Mononuclear cell (primary cell): ENCODE results near the genes VEZF1 and HSF5.

- RRBS: no CpG with 5 or more reads among the region's 2 CpGs
Measured at GRCh38 chr17:57415803-57416245, 159.5 kb downstream of the MSI2 start.

GRCh38 chr17:57434736-57435435 is 178.6 kb downstream of the MSI2 start:
- RRBS: no CpG with 5 or more reads among the region's 5 CpGs

- RRBS: no CpG with 5 or more reads among the region's 17 CpGs
Measured at GRCh38 chr17:57442829-57443616, 186.7 kb downstream of the MSI2 start.

DNA sequence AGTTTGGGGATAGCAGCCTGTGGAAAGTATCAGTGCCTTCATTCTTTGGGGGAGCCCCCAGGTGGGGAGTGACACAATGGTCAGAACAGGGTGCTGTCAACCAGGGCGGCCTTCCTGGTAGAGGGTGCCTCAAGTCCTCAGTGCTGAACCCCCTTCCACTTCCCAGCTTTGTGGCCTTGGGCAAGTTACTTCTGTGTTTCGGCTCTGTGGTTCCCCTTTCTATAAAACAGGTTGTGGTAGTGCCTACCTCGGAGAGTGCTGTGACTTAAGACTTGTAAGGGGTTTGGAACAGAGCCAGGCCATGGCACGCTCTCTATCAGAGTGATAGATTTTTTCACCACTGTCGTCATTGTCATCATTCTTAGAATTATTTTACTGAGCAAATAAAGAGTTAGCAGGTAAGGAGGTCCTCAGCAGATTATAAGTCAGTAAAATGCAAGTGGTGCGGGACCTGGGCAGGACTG is 141.1 kb downstream of the CCDC182 start:
- RRBS: no CpG with 5 or more reads among the region's 6 CpGs

DNA sequence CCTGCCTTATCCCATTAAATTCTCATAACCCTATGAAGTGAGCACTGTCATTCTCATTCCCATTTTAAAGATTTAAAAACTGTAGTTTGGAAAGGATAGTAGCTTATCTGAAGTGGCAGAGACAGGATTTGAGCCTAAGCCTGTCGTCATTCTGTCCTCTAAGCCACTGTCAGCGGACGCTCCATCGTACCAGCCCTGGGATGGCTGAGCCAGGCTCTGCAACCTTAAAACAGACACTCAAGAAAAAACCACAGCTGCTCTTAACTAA is 82.7 kb downstream of the CCDC182 start:
- RRBS: no CpG with 5 or more reads among the region's 4 CpGs

DNA sequence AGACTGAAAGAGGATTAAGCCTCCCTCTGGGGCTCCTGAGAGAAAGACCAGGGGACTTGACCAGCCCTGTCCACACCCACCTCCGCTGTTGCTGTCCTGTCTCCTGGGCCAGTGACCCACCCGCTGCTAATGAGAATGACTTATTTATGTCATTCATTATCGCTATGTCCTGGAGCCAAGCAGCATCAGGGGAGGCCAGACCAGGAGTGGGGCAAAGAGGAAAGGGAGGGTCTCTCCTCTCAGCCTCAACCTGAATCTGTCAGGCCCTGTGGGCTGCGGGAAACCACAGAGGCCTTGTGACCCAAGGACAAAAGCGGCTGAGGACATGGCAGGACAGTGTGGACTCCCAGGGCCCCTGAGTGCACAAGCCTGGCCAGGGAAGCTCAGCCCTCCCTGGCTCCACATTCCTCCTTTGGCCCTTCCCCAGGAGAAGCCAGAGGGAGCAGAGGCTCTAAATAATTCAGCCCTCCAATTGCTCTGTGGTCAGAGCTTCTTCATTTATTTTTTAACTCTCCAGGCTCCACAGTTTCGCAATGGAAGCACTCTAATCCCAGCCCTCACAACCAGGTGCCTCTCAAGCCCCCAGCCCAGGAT is 19.2 kb downstream of the CUEDC1 start:
- RRBS: no CpG with 5 or more reads among the region's 6 CpGs

GRCh38 chr17:57987428-57988458 is at the start of gene VEZF1:
Gene VEZF1, minus strand, starts transcription at chr17:57988254.
- RRBS: 2% methylated on average over 64 of the region's 103 CpGs

GRCh38 chr17:57995208-57996157 is 7.4 kb upstream of the VEZF1 start:
- RRBS: no CpG with 5 or more reads among the region's 4 CpGs

GRCh38 chr17:58317363-58317990 is 11.1 kb downstream of the TSPOAP1 start:
- RRBS: no CpG with 5 or more reads among the region's 8 CpGs

- RRBS: no CpG with 5 or more reads among the region's 12 CpGs
Measured at GRCh38 chr17:58320458-58321301, 7.9 kb downstream of the TSPOAP1 start.

GRCh38 chr17:58387673-58387935 is 29.7 kb downstream of the RNF43 start:
- RRBS: no CpG with 5 or more reads among the region's 1 CpG

GRCh38 chr17:58387936-58388265 is 29.4 kb downstream of the RNF43 start:
- RRBS: no CpG with 5 or more reads among the region's 1 CpG

GRCh38 chr17:58391305-58391999 is 25.9 kb downstream of the RNF43 start:
- RRBS: no CpG with 5 or more reads among the region's 10 CpGs

DNA sequence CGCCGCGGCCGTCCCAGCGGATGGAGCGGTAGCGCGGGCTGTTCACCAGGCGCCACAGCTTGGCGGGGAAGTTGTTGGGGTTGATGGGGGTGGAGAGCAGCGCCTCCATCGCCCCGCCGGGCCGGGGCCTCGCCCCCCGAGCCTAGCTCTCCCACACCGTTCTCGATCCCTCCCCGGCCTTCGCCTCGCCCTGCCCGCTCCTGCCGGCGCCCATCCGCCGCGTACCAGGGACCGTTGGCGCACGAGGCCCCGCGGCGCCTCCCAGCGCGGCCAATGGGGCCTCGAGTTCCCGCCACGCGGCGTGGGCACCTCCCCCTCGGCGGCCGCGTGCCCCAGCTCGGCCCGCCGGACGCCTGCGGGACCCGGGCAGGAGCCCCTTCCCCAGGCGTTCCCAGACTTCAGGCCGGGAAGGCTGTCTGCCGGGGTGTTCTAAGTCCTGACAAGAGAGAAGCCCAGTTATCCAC is at the start of gene HSF5:
Gene HSF5, minus strand, starts transcription at position 243 of the 464 bp plus-strand sequence.
- RRBS: 58% methylated on average over 9 of the region's 54 CpGs

DNA sequence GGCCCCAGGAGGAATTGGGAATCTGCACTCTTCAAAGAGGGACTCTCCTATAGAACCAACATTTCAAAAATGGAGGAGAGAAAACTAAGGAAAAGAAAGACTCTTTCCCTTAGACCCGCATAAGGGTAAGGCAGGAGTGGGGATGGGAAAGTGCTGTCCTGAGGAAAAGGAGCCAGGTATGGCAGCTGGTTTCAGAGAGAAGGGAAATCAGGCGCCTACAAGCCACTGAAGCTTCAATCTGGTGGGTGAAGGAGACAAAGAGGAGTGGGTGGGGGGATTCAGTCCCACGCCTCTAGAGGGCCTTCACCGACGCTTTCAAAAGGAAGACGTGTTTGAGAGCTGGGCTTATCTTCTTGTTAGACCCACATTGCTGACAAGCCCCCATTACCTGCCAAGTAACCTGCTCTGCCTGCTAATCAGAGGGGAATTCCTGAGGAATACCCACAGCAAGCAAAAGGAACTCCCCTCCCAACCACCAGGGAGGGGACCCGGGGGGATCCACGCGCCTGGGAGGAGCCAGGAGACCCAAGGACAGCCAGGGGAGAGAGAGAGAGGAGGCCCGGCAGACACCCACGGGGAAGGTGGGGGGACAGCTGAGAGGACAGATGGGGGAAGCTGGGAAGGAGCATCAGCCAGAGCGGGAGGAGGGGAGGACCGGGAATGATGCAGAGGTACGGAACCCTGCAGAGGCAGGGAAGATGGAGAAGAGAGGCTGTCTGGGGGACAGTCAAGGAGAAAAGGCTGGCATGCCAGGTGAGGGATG is 1.1 kb downstream of the MTMR4 start:
- RRBS: 4% methylated on average over 5 of the region's 14 CpGs

DNA sequence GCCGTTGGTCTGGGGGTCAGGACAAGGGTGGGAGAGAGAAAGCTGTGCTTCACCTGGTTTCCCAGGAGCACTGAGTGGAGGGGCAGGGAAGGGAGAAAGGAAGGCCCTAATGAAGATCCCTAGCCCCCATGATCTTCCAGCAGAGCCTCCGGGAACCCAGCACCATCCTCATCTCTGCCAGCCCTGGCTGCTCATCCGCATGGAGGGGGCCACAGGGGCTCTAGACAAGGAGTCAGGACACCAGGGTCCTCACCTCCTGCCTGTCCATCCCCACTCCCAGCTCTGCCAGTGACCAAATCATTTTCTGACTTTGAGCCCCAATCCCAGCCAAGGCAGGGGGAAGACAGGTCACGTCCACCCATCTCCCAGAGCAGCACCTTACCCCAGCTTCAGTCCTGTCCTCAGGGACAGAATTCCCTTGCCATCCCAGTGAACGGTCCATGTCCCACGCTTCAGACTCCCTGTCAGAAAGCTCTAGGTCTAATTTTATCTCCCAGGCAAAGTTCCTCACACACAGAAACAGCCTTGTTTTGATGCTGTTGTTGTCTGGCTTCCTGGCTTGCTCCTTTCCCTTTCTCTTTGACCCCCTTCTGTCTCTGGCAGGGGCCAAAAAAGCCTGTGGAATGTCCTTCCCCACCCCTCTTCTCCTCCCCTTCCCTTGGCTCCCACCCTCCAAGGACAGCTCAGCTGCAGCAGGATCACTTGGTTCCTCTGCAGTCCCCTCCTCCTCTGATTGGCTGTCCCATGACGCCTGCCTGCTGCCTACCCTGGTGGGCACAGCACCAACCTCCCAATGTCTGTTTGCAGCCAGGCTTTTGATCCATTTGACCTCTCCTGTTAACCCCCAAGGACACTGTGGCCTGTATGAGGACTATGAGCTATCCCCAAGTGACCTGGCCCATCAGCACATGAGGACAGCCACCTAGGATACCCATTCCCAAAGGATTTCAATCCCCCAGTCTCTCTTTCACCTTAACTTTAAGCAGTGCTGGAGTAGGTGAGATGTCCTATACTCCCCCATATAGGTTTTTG is 14.6 kb upstream of the MTMR4 start:
- RRBS: no CpG with 5 or more reads among the region's 7 CpGs

DNA sequence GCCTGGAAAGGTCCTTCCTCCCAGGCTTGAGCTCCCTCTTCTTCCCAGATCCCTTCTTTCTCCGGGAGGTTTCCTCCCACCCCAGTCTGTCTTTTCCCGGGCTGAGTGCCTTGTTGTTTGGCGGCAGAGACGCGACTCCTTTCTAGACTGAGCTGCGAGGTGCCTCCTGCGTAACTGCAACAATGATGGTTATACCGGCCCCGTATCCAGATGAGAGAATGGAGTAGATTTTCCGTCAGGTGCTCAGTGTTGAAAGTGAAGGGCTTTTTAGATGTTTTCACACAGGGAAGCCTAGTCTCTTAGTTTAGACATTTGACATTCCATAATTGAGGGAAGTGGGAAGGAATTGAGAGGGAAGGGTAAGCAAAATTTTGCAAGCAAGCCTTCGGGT is 1.1 kb downstream of the PPM1E start:
- RRBS: 8% methylated on average over 5 of the region's 11 CpGs

DNA sequence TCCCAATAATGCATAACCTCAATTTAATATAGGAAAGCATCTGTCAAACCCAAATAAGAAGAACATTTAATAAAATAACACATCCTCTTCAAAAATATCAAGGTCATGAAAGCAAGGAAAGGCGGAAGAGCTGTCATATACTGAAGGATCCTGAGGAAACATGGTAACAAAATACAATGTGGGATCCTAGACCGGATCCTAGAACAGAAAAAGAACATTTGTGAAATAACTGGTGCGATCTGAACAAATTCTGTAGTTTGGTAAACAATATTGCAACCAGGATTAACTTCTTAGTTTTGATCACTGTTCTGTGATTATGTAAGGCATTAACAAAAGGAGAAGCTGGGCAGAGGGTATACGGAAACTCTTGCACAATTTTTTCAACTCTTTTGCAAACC is 109.8 kb downstream of the TRIM37 start:
- RRBS: no CpG with 5 or more reads among the region's 4 CpGs

DNA sequence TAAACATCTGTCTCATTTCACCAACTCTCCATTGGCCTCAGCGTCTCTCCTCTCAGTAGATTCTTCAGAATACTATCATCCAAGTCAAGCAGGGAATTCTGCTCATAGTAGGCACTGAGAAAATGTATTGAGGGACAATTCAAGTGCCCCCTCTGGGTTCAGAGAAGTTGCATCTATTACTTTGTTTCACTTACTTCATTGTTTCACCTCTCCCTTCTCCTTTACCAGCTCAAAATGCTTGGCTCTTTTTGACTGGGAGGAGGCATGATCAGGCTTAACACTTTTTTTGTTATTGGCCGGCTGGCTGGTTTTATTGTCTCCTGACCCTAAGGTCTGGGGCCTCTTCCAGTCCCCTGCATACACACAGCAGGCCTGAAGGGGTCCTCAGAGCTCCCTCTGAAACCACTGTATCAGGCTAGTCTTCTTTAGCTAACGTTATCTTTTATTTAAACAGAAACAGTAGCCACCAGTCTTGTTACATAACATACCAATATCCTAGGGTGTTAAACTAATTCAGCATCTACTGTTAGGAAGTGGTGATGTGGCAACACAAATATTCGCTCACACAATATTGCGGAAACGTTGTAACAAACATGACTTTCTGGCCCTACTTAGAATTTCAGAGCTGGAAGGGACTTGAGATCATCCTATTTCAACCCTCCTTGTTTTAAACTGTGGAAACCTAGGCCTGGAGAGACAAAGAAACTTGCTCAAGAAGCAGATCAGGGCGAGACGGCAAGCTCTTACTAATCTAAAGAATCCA is 1.9 kb upstream of the YPEL2 start:
- RRBS: no CpG with 5 or more reads among the region's 8 CpGs